Neural cell (in vitro differentiated cells): Measurements from ENCODE around the genes CD300C, CD300E and SLC25A19.

DNA sequence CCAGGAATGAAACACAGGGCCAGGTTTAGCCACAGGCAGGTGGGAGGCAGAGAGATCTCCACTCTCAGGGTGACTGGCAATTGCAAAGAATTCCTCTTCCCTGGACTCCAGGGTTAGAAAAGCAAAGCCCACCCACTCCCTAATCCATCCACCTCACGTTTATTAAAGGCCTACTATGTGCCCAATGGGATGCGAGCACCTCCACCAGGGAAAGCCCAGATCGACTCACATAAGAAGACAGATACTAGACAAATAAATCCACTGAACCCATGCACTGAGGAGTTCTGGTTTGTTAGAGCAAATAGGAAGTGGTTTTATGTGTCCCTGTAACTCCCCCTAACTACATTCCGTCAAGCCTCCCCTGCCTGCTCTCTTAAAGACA, 218.6 kb upstream of the RPL38 start:
- RAMPAGE, long total RNA: no peak

DNA sequence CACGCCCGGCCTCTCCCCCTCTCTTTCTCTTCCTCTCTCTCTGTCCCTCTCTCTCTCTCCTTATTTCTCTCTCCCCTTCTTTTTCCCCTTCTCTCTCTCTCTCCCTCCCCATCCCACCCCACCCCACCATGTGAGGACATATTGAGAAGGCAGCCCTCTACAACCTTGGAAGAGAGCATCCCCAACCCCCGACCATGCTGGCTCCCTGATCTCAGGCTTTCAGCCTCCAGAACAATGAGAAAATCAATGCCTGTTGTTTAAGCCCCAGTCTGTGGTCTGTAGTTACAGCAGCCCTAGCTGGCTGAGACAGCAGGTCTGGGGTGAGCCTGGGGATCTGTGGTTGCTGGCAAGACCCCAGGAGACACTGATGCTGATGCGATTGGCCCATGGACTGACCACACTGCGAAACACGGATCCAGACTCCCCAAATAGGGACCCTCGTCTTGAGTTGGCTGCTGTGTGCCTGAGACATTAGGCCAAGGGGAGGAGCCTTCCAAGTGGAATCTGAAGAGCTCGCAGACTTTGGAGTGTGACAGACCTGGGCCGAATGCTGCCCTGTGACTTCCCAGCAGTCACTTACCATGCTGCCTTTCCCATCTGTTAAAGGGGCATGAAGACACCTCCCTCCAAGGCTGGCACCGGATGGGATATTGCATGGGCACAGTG, 148.0 kb upstream of the RPL38 start:
- RAMPAGE, long total RNA: no peak

DNA sequence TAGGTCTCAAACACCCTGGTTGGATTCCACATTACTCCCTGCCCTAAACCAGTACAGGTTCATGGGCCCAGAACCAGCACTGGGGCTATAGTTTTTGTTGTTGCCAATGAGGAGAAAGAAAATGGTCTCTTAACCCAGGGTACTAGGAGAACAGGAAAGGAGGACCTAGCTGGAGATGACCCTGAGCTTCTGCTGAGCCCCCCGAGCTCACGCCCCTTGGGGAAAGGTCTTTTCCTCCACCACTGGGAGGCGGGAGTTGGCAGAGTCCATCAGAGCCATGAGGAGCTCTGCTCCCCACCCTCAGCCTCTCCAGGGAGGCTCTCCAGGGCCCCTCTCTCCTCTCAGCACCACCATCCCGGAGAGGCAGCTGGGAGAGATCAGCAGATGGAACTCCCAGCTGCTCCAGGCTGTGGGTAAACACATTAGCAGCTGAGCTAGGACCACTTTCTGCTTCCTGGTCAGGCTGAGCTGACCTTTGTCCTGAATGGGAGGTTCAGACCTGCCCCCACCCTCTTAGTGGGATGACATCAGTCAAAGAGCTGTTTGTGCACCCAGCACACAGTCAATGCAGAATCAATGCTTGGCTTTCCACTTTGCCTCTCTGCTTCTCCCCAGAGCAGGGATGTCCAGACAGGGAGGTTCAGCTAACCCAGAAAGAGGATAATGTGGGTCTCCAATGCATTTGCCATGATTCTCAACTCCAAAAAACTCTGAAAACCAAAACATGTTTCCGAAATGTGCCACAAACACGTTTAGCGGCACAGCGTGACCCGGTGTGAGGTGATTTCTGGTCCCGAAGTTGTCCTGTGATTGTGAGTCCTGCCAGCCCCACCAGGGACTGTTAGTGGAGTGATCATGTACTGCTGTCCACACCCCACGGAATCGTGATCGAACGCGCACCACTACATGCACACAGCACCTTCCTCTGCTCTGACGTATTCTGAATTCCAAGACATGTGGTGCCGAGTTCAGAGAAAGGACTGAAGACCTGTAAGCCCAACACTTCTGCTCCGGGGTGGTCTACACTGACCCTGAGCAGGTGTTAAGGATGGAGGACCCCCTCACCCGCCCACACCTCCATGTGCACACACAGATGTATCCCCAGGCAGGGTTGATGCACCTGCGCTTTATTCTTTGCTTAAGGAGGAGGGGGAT, 6.7 kb downstream of the GPR142 start:
- RAMPAGE, long total RNA: no peak

- RAMPAGE, long total RNA: no peak
Observed at GRCh38 chr17:74387376-74387903, 20.1 kb downstream of the GPR142 start.

- RAMPAGE, long total RNA: no peak
Observed at GRCh38 chr17:74424600-74425166, 7.2 kb upstream of the GPRC5C start.

- RAMPAGE, long total RNA: no peak
Observed at GRCh38 chr17:74430390-74430517, 1.6 kb upstream of the GPRC5C start.

DNA sequence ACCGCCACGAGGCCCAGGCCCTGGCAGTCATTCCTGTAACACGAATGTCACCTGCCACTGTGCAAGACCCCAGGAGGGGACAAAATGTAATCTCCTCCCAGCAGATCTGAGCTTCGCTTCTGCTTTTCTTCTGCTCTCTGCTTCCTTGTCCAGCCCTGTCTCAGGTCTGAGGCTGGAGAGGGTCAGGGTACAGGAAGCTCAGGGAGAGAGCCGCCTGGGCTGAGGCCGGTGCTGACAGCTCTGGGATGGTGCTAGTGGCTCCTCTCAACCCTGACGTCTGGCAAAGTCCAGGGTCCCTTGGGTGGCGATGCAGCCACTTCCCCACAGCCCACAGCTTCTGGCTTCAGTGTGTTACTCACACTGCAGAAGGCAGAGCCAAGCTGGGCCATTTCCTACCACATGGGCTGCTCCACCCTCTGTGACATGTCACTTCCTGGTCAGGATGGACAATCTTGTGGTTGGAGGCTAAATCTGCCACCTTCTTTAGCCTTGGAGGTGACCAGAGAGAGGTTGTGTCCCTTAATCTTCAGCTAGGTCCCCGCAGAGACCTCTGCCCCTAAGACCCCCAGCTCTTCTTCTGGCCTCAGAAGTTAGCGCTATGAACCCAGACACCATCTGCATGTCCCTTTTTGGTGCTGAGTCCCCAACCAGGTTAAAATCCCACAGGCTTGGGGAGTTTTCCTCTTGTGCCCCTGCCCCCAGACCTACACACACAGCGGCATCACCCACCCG, at the start of gene CD300C:
Gene CD300C (minus strand): TSS at position 364 of the 732 bp plus-strand sequence.
- RAMPAGE, long total RNA: no peak

DNA sequence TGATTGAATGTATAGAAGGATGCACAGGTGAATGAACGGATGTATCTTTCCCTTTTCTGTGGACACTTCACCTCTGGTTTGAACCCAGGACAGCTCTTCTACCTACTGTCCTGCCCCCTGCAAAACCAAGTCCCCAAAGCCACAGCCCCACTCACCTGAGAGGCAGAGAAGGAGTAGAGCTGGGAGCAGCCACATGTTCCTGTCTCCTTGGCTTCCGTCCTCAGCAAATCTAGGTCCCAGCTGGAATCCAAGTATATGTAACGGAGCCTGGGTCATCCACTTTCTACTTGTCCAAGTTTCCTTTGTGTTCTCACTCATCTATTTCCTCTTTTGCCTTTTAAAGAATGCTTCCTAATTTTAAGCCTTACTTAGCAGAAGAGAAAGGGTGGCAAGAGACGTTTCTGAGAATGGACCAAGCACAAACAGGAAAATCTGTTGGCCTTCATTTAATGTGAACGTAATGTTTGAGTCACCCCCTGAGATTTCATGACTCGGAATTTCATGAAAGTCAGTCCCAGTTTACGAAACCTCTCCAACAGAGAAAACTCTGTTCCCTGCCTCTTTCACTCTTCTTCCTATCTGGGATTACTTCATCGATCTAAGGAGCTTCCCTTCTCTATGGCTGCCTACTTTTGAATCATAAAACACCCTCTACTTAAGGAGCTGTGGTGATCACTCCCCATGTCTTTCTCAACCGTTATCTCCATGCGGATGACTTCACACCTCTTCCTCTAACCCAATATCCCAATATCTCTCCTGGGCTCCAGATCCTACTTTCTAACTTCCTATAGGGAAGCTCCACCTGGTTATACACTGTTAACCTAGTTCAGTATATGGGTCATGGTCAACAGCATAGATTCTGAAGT, at the start of gene CD300E:
Gene CD300E (minus strand): TSS at position 312 of the 866 bp plus-strand sequence.
- RAMPAGE, long total RNA: no peak

GRCh38 chr17:74682136-74682524, 30.6 kb downstream of the CD300LF start:
- RAMPAGE, long total RNA: no peak

DNA sequence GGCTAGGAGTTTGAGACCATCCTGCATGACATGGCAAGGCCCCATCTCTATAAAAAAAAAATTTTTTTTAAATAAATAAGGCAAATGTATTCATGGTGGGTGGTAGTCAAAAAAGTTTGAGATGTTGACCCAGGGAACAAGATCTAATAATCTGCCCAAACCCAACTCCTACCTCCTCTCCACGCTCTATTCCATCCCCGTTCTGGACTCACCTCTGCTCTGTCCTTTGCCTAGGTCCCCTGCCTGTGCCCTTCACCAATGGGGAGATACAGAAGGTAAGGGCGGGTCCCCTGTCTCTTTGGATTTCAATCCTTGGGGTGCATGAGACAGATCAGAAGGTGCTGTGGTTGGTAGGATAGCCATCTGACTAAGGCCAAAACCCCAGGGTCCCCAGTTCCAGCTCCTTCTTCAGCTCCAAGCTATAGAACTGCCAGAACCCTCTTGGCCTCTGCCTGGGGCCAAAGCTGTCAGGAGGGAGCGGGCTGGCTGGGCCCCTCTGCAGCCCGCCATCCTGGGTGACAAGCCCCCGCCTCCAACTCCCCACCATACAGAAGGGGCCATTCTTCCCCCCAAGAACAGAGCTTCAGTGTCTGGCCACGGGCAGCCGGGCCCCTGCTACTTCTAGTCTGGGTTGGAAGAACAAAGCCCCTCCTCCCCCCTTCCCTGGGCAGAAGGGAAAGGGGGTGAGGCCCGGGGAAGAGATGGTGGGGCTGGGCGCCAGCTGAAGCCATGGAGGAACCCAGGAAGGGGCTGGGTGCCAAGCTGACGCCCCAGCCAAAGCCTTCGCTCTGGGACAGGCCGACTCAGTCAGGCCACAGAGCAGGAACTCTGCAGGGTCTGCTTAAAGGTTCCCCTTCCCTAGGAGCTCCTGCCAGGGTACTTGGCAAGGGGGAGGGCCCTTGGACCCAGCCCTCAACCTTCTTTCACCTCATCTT, 9.2 kb downstream of the NAT9 start:
- RAMPAGE, long total RNA: no peak

DNA sequence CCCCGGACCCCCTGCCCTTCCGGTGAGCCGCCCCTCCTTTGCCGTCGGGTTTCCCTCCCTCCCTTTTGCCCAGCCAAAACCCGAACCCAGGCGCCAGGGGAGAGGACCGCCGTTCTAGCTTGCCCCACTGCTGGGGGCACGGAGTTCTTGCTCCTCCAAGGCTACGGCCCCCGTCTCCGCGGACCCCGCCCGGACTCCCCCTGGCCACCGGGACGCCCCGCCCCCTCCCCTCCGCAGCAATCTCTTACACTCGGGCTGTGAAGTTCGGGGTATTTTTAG, 250 bp downstream of the GRIN2C start:
- RAMPAGE, long total RNA: no peak

DNA sequence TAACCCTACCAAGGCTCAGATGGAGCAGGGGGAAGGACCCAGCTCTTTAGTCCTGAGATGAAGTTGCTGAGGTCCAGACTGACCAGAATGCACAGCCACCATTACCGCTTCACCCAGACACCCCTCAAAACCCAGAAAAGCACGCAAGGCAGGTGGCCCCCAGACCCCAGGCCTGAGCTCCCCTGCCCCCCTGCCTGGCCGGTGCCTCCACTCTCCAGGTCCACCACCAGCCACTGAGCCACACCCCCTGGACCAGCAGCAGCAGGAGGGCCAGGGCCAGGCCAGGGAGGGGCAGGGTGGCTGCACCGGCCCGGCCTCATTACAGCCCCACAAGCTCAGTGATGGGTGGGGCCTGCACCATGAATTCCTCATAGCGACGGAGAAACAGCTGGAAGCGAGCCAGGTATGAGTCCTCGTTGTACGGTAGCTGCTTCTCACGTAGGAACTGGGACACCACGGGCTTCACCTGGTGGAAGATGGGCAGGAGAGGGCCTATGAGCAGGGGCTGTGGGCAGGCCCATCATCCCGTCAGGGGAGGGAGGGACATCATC, 5.3 kb upstream of the FDXR start:
- RAMPAGE, long total RNA: no peak

DNA sequence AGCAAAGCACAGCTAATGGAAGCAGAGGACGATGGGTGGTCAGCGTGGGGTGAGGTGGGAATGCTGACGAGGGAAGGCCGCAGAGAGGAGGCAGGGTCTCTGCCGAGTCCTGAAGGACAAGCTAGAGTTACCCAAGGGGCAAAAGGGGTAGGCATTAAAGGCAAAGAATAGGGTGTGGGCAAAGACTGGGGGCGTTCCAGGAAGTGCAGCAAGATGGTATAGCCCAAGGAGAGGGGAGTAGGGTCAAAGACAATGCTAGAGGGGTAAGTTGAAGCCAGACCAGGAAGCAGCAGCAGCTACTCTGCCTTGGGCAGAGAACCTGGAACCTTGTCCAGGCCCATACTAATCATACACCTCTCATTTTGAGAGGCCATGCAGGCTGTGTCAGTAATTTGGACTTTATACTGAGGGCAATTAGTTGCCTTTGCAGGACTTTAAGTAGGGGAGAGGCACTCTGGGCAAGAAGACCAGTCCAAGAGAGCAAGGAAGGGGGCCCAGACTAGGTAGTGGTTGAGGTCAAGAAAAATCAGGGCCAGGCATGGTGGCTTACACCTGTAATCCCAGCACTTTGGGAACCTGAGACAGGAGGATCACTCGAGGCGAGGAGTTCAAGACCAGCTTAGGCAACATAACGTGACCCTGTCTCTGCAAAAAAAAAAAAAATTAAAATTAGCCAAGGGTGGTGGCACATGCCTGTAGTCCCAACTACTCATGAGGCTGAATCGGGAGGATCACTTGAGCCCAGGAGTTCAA, 2.8 kb downstream of the OTOP3 start:
- RAMPAGE, long total RNA: no peak

GRCh38 chr17:74998613-74999249, 11.3 kb downstream of the CDR2L start:
- RAMPAGE, long total RNA: no peak

- RAMPAGE, long total RNA: start-site peak on the plus strand at chr17:75013007-75013057, 75 and 30 reads in 2 replicates
Observed at GRCh38 chr17:75012766-75013665, 546 bp downstream of the MRPL58 start.

- RAMPAGE, long total RNA: no peak
Observed at GRCh38 chr17:75064773-75065441, 17.9 kb downstream of the KCTD2 start.

DNA sequence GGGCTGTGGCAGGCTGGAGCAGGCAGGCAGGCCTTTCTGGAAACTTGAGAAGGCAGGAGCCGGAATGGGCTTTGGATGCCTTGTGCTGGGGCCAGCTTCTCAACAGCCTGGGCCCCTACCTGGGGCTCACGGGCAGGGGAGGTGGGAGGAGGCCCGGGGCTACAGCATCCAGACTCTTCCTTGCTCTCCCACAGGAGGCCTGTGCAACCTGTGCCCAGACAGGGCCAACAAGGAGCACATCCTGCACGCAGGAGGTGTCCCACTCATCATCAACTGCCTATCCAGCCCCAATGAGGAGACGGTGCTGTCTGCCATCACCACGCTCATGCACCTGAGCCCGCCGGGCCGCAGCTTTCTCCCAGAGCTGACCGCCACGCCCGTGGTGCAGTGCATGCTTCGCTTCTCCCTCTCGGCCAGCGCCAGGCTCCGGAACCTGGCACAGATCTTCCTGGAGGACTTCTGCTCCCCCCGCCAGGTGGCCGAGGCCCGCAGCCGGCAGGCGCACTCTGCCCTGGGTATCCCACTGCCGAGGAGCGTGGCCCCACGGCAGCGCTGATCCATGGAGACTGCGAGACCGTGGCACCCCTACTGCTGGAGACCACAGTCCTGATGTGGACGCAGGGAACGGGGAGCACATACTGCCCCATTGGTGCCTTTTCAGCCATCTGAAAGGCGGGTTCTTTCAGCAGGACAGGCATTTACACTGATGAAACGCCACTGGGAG, 2.9 kb downstream of the NT5C start:
- RAMPAGE, long total RNA: no peak

- RAMPAGE, long total RNA: no peak
Observed at GRCh38 chr17:75234367-75234786, 27.0 kb downstream of the GGA3 start.

DNA sequence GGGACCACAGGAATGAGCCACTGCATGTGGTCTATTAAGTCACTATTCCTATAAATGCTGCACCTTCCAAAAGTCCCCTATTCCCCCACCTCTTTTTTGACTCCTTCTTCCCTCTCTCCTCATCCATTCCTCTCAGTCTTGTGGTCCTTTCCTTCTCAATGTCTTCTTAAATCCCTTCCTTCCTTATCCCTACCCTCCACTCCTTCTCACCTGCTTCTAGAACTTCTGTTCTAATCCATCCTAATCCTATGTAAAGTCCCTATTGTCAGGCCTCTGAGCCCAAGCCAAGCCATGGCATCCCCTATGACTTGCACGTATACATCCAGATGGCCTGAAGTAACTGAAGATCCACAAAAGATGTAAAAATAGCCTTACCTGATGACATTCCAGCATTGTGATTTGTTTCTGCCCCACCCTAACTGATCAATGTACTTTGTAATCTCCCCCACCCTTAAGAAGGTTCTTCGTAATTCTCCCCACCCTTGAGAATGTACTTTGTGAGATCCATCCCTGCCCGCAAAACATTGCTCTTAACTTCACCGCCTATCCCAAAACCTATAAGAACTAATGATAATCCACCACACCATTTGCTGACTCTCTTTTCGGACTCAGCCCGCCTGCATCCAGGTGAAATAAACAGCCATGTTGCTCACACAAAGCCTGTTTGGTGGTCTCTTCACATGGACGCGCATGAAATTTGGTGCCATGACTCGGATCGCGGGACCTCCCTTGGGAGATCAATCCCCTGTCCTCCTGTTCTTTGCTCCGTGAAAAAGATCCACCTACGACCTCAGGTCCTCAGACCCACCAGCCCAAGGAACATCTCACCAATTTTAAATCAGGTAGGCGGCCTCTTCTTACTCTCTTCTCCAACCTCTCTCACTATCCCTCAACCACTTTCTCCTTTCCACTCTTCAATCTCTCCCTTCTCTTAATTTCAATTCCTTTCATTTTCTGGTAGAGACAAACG, 8.8 kb downstream of the GGA3 start:
- RAMPAGE, long total RNA: no peak

GRCh38 chr17:75289054-75289495, at the start of gene SLC25A19:
TSS of gene SLC25A19 (minus strand) at chr17:75289433.
- RAMPAGE, long total RNA: no peak